Panc1 (cell line): ENCODE measurements around a stretch of chr1.

DNA sequence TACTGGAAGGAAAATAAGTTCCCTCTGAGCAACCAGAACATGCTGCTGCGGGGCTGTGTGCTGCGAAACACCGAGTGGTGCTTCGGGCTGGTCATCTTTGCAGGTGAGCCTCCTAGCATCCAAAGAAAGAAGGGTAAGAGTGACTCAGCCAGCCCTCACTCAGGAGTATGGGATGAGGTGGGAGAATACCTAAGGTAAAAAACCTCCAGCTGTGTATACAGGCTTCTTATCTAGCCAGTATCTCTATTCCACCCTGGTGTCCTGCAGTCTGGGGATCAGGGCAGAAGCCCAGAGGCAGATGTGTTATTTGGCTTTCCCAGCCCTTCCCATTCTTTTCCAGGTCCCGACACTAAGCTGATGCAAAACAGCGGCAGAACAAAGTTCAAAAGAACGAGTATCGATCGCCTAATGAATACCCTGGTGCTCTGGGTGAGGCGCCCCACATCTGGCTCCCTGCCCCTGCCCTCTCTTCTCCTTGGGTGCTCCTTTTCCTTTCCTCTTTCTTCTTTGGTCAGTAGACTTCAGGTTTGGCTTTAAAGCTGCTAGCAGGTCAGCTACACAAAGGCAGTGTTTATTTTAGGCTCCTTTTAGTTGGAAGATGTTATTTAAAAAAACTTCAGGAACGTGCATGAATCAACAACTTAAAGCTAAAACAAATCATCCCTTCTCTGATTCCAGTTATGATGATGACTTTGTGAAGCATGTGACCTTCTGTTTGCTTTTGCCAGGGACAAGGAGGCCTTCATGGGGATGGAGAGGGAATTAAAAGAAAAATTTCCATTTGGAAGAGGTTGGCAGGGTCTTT, 9.0 kb downstream of the ATP8B2 start:
- RRBS, 2 experiments: no CpG with 5 or more reads among the region's 11 CpGs

- RRBS, 2 experiments: no CpG with 5 or more reads among the region's 10 CpGs
Observed at GRCh38 chr1:154431539-154432190, 26.5 kb downstream of the IL6R start.

DNA sequence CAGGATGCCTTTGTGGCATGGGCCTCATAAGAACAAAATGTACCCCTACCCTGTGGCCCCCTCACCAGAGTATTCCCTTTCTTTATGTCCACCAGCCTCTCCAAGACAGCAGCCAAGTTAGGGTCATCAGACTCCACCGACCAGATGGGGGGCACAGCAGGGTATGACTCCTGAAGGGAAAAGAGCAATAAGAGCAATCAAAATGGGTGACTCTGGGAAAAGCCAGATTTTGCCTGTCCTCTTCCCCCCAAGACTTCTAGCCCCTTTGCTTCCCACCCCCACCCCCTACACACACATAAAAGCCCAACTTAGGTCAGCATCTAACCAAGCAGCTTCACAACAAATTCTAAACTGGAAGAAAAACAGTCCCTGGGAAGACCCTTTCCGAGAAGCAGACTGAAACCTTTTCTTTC, 2.7 kb downstream of the UBE2Q1 start:
- RRBS, 2 experiments: no CpG with 5 or more reads among the region's 2 CpGs

DNA sequence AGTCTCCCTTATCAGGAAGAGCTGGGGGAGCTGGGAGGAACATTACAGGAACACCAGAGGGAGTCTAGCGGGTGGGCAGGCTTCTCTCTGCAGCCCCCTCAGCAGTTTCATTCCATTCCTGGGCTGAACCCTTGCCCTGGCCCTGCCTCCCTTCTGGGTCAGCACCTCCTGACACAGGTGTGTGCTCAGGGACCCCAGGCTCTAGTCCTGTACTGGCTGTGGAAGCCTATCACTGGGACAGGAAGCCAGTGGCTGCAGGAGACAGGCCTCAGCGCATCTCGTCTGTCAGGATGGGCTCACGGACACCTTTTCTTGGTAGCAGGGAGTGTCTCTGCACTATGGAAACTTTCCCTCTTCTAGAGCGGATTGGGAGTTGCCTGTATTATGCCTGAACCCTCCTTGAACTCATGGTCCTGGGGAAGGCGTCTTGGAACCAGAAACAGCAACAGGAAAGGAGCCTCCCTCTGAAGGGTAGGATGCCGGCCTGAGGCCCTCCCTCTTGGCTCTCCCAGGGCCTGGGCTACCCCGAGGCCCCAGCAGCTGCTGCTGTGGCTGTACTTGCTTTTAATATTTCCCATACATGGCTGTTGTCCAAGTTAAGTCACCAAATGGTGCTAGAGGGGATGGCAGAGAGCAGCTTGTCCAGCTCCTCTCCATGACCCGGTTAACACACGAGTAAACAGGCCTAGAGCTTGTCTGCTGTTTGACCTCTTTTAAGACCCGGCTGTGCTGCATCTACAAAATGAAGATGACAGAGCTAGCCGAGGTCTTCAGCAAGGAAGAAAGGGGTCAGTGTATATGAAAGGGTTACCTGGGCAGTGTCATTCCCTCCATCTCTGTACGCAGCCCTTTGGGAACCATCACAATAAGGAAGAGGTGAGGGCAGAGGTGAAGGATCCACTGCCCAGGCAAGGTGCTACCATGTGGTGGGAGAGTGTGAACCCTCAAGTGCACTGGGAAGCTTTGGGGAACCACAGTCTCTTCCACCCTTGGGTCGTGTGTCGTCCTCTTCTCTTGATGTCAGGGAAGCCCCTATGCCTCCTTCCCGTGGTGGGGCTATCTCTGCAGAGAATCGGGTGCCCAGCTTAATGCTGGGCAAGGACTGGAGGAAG, 10.5 kb downstream of the CHRNB2 start:
- RRBS, 2 experiments: 84 to 95% methylated on average over 1 of the region's 17 CpGs

DNA sequence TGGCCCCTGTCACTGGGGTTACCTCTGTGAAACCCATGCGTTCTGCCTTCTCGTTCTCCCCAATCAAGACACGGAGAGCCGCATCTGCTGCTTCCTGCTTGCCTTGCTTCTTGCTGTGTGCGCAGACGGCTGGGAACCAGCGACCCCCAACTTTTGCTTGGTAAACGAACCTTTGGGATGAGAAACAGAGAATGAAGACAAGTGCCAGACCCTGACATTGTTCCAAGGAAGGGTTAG, 17.8 kb downstream of the ADAR start:
- RRBS, 2 experiments: no CpG with 5 or more reads among the region's 8 CpGs

DNA sequence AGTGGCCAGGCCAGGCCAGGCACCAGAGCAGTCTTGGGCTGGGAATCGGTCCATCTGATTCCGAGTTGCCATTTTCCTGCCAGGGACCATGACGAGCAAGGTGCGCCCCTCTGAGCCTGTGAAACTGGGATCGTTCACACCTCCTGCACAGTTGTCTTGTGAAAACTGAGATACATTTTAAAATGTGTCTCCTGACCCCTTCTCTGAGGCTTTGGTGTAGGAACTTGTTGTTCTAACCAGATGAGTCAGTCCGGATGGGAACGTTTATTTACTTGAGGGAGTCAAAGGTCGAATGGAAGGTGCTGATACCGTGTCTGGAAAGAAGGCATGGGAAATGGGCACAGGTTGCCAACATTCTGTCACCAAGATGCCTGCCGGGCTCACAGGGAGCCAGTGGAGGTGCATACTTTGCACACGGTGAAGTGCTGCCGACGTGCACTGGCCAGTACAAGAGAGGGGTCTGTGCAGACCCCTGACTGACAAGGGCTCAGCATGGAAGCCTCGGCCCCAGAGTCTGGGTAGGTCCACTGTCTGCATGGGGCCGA, 7.3 kb upstream of the KCNN3 start:
- RRBS, 2 experiments: 4% methylated on average over 2 of the region's 15 CpGs; no CpG with 5 or more reads in 1 of the 2 experiments

- RRBS, 2 experiments: 2 to 6% methylated on average over 12 of the region's 23 CpGs
Observed at GRCh38 chr1:154961180-154961614, 385 bp downstream of the PYGO2 start.

DNA sequence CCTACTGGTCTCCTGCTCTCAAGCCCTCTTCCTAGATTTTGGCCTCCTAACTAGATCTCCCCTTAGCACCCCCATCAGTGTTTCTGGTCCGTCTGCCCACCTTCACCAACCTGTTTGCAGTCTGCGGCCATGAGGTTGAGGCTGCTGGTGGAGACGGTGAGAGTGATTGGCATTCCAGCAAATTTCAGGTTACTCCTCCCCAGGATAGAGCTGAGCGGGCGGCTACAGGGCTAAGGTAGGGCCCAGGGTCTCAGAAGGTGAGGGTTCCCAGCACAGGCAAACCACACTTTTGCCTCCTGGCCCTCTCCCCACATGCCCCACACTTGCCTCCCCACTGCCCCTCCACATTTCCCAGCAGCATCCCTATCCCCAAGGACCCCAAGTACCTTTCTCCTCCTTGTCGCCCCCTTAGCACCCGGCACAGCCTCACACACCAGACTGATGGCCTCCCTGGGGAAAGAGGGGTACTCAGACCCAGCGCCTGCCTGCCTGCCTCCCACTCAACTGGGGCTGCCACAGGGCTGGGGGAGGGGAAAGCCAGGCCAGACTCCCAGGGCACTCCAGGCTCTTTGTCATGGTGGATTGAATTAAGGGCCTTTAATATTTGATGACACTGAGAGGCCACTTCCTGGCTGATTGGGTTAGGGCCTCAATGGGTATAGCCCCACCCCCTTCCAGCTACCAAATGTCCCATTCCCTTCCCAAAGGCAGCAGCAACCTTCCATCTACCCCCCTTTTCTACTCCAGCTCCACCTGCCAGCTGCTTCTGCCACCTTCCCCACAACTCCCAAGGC, 2.0 kb downstream of the SHC1 start:
- RRBS, 2 experiments: no CpG with 5 or more reads among the region's 8 CpGs

DNA sequence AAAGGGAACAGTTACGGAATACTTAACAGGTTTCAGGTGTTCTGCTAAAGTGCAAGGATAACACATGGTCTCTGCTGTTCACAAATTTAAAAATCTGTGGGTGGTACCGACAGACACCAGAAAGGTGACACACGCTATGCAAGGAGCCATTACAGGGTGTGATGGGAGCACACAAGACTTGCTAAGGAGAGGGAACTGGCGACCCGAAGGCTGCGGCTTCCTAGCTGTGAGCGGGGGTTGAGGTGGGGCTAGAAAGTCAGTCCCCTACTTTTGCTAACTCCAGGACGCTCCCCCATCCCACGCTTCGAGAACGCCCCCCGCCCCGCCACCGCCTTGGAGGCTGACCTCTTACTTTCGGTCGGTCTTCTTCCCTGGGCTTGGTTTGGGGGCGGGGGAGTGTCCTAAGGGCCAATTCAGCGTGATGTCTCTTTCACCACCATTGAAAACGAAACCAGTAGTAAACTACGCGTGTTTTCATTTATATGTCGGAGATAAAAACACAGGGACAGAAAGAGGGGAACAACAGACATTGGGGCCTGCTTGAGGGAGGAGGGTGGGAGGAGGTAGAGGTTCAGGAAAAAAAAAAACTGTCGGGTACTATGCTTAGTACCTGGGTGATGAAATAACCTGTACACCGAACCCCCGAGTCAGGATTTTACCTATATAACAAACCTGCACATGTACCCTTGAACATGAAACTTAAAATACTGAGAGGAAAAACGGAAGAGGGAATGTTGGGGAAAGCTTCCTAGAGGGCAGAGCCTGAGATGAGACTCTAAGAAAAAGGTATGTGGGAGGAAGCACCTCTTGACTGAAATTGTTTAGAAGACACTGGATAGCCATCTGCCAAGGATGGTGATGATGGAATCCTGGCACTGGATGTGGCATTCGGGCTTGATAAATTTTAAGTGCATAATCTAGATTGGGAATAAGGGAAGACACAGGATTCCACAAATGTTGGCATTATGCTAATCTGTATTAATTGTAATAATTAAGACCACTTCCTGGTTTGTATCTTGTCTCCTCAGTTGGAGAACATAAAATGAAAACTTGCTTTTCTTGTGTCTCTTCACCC, 1.2 kb downstream of the CKS1B start:
- RRBS, 2 experiments: no CpG with 5 or more reads among the region's 27 CpGs

DNA sequence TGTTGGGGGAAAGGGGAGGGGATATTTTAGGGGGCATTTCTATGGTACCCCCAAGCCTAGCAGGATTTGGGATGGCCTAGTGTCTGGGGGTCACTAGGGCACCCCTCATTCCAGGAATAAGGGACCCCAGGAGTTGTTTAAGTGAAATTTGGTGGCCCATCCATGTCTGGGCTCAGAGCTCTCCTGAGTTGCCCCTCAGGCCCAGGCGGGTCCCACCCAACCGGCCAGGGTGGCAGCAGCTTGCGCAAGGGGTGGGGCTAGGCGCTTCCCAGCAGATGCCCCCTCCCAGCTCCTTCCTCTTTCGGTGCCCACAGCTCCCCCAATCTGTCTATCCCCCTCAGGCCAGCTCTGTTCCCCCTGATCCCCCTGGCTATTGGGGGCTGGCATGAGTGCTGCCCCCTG, 5.2 kb downstream of the ZBTB7B start:
- RRBS, 2 experiments: no CpG with 5 or more reads among the region's 5 CpGs

GRCh38 chr1:155012598-155013771, 10.4 kb downstream of the ZBTB7B start:
- RRBS, 2 experiments: no CpG with 5 or more reads among the region's 8 CpGs

GRCh38 chr1:155013772-155014177, 11.2 kb downstream of the ZBTB7B start:
- RRBS, 2 experiments: no CpG with 5 or more reads among the region's 6 CpGs

DNA sequence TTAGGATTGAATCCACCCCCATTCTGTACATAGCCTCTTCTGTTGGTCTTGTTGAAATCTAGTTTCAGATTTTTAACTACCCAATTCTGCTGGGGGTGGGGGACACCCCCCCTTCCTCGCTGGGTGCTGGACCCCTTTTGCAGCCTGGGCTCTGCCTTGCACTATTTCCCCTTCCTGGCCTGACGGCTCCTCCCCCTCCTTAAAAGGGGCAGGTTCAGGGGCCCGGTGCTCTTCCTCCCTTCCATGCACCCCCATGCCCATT, 15.2 kb downstream of the ZBTB7B start:
- RRBS, 2 experiments: no CpG with 5 or more reads among the region's 3 CpGs

DNA sequence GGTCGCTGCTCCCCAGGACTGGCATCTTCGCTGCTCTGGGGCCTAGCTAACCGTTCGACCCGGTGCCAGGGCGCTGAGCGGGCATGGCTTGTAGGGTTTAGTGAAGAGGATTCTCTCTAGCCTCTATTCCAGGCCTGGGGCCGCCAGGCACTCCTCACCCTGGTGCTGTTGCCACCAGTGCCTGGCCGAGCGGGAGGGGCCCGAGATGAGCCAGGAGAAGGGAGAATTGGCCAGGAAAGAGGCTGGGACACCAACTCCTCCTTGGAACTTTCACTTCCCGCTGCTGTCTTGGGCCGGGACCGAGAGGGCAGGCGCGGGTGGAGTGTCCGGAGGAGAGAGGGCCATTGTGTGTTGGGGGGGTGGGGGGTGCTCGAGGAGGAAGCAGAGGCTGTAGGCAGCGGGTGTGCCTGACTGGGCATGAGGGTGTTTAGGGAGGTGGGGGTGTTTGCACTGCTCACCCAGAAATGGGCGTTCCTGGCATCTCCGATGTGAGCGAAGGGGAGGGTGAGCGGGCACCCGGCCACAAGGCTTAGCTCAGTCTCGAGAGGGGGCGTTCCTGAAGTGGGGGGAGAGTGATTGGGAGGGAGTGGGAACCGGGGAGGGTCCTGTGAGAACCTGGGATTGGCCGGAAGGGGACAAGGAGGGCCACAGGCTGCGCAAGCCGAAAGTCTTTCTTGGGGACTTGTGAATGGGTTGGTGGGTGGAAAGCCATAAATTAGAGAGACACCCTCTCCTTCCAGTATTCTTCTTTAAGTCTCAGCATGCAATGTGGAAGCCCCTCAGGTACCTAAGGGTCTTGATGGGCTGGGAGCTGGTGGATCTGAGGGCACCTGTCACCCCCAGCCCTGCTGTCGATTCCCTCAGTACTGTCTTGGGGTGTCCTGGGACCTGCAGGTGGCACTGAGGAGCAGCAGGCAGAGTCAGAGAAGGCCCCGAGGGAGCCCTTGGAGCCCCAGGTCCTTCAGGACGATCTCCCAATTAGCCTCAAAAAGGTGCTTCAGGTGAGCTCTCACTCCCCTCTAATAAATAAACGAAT, 979 bp downstream of the ADAM15 start:
- RRBS, 2 experiments: 2 to 6% methylated on average over 4 of the region's 34 CpGs

DNA sequence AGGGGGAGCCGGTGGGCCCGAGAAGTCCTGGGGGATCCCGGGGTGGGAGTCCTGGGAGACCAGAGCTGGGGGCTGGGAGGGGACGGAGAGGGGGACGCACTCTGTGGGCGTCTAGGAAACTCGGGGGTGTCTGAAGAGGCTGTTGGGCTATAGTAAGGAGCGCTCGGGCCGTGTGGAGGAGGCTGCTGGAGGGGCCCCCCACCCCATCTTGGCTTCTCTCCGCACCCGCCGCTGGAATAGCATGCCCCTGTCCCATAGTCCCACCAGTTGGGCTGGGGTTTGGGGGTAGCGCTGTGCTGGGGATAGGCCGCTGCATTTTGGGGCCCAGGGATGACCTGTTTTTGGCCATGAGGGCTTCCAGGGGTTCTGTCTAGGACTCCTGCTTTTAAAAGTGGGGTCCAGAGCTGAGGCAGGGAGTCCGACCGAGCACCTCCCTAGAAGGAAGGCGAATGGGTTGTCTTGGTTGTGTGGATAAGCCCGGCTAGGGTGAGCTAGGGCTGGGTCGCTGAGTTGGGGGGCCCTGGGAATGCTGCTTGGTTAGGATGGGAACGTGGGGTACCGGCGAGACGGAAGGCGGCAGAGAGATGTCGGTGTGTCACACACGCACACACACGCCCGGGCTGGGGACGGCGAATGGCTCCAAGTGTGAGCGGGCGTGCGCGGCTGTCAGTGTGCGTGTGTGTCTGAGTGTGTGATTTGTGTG, 628 bp downstream of the EFNA3 start:
- RRBS, 2 experiments: 4 to 10% methylated on average over 12 of the region's 36 CpGs

GRCh38 chr1:155103357-155103789, 24.3 kb upstream of the EFNA1 start:
- RRBS, 2 experiments: no CpG with 5 or more reads among the region's 9 CpGs

- RRBS, 2 experiments: no CpG with 5 or more reads among the region's 17 CpGs
Observed at GRCh38 chr1:155125261-155125842, 2.3 kb upstream of the EFNA1 start.

DNA sequence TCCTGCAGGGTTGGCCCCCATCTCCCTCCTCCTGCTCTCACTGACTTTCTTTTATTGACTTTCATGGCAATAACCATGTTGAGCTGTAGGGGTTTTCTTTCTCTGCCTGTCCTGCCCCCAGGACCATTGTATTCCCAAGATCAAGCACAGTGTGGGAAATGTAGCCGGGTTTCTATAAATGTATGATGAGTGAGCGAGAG, 5.9 kb upstream of the DPM3 start:
- RRBS, 2 experiments: no CpG with 5 or more reads among the region's 2 CpGs

GRCh38 chr1:155176313-155177092, 2.9 kb downstream of the TRIM46 start:
- RRBS, 2 experiments: no CpG with 5 or more reads among the region's 8 CpGs

GRCh38 chr1:155193296-155194267, 14.1 kb downstream of the THBS3 start:
- RRBS, 2 experiments: 1 to 7% methylated on average over 23 of the region's 57 CpGs